ENCODE measurements around the gene SRPRB.

- PRO-cap = no peak
- RAMPAGE, long total RNA, 2 experiments = no peak in any of the 2 experiments
Observed at GRCh38 chr3:132658337-132658792, 1.2 kb downstream of the ACAD11 start.

DNA sequence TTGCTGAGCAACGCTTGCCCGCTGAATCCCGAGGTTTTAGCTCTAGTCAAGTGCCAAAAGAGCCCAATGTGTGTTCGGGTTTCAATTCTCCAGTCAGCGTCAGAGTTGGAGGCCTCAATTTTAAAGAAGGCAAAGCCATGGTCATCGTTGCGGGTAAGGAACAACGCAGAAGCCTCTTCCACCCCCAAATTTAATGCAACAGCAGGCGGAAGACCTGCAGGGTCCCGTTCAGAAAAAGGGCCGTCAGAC is 213 bp upstream of the ACAD11 start:
- PRO-cap = bidirectional peak, plus-strand start at position 45 of the sequence, minus-strand start outside the sequence; bidirectional peak, plus-strand start outside the sequence, minus-strand start at position 192 of the sequence
- RAMPAGE, long total RNA, 2 experiments = start-site peak on the minus strand in 2 of 2 experiments, centred at positions 179 to 192 of the sequence, 33 to 37 reads per replicate

DNA sequence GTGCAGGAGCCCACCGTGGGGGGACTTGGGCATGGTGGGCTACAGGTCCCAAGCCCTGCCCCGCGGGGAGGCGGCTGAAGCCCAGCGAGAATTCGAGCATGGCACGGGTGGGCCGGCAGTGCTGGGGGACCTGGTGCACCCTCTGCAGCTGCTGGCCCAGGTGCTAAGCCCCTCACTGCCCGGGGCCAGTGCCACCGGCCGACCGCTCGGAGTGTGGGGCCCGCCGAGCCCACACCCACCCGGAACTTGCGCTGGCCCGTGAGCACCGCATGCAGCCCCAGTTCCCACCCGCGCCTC is 129.2 kb downstream of the TMEM108 start:
- PRO-cap = unidirectional peak, plus-strand start at position 198 of the sequence
- RAMPAGE, long total RNA, 2 experiments = no peak in any of the 2 experiments

DNA sequence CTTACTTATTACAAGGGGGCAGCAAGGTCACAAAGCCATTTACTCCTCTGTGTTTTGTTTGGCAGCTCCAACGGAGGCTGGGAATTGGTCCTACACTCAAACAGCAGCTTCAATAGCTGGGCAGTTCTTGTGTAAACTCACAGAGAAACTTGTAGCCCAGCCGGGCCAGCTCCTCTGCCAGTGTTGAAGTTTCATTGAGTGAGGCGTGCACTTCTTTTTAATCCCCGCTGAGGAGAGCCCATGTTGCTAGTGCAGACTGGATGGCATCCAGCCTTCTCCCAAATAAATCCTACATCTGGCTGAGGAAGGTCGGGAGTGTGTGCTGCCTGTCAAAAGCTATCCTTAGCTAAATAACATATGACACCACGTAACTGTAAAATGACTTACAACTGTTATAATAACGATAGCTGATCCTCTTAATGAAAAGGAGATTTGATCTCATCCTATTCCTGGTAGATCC is 59.6 kb downstream of the BFSP2 start:
- PRO-cap = no peak
- RAMPAGE, long total RNA, 2 experiments = no peak in any of the 2 experiments

DNA sequence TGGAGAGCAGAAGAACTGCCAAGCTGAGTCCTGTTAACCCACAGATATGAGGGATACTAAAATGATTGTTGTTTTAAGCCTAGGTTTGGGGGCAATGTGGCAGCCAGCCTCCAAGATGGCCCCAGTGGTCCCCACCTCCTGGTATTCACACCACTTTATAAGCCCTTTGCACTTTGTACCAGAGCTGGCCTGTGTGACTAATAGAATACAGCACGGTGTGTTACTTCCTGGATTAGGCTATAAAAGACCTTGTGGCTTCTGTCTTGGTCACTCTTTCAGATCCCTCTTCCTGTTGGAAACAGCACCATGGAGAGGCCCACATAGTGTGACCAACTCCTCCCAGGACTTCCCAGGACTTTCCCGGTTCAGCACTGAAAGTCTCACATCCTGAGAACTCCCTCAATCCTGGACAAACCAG is 32.4 kb upstream of the CDV3 start:
- PRO-cap = no peak
- RAMPAGE, long total RNA, 2 experiments = no peak in any of the 2 experiments

- PRO-cap = no peak
- RAMPAGE, long total RNA, 2 experiments = no peak in any of the 2 experiments
Observed at GRCh38 chr3:133750308-133750694, 4.1 kb downstream of the TF start.

- PRO-cap = no peak
- RAMPAGE, long total RNA, 2 experiments = no peak in any of the 2 experiments
Observed at GRCh38 chr3:133753404-133753905, 7.3 kb downstream of the TF start.

DNA sequence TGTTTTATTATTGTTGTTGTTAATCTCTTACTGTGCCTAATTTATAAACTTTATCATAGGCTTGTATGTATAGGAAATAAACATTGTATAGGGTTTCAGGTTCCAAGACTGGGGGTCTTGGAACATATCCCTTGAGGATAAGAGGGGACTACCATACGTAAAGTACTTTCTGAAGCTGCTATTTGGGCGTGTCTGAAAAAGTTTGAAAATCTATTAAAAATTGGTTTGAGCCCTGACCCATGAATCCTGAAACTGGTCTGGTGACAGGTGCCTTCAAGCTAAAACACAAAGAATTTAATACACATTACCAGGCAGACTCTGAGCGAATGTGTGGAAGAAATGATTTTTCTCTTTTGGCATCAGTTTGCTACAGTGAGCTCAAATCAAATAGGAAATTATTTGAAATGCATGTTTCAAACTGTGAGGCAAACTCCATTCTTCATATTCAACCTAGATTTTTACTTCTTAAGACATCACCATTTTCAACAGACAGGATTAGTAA is 16.4 kb downstream of the TF start:
- PRO-cap = no peak
- RAMPAGE, long total RNA, 2 experiments = no peak in any of the 2 experiments

DNA sequence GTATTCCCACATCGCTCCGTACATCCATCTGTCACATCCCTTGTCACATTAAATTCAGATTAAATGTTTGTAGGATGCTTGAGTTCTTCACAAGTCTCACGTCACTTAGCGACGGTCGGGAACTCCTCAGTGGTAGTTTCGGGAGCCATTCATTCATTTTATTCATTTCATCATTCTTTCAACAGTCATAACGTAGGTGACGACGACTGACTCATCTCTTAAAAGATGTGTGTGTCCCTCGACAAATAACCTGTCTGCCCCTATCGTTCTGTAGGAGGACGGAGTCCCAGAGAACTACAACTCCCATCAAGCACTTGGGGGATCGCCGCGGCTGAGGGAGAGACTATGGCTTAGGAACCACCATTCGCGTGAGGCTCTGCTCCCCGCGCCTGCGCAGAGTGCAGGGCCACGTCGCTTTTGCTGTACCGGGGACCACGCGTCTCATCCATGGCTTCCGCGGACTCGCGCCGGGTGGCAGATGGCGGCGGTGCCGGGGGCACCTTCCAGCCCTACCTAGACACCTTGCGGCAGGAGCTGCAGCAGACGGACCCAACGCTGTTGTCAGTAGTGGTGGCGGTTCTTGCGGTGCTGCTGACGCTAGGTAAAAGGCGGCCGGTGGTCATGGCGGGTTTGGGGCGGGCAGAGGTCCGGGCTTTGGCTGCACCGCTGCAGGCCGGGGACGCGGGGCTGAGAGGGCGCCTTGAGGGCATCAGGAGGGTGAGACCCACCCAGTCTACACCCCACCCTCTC is at the start of gene SRPRB:
Gene SRPRB (plus strand): TSS at position 414 of the 750 bp plus-strand sequence.
- PRO-cap = bidirectional peak, plus-strand start at position 414 of the sequence, minus-strand start at position 131 of the sequence
- RAMPAGE, long total RNA, 2 experiments = start-site peak on the plus strand in 2 of 2 experiments, centred at position 426 of the sequence, 487 to 695 reads per replicate

- PRO-cap = no peak
- RAMPAGE, long total RNA, 2 experiments = no peak in any of the 2 experiments
Observed at GRCh38 chr3:133819528-133820435, 14.2 kb downstream of the SRPRB start.

DNA sequence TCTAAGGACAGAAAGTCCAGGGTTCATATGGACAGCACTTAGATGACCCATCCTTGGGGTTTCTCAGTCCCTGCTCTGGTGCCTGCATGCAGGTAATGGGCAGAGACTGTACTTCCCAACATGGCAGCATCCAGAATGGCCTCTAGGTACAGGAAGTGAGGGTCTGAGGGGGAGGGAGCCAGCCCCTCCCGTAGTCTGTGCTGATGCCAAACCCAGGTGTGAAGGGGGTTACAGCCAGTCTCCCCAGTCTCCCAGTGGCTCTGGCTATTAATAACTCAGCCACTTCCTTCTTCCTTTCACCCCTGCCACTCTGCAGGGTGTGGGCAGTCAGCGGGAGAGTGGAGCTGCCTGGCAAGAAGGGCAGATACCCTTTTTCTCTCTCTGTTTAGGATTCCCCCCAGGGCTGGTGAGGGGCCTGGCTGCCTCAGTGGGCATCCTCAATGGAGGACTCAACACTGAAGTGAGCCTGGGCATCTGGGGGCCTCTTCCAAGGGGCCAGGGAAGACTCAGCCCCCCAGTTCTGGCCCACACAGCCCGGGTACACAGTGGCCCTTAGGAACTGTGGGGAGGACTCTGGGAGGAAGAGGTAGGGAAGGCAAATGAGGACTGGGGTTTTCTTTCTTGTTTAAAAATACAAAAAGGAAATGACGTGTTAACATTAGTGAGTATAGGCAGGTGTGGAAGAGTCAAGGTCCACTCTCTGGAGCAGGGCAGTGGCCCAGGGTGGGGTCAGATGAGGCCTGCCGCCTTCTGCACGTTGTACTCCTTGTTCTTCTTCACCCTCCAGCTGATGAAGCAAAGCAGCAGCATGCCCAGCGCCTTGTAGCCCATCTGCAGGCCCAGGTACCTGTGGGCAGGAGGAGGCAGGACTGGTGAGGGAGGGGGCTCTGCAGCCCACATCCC is 38.6 kb upstream of the RAB6B start:
- PRO-cap = no peak
- RAMPAGE, long total RNA, 2 experiments = no peak in any of the 2 experiments

- PRO-cap = no peak
- RAMPAGE, long total RNA, 2 experiments = no peak in any of the 2 experiments
Observed at GRCh38 chr3:133957113-133957674, 61.5 kb upstream of the RAB6B start.

GRCh38 chr3:133992443-133992802 is 37.3 kb downstream of the SLCO2A1 start:
- PRO-cap = no peak
- RAMPAGE, long total RNA, 2 experiments = no peak in any of the 2 experiments

GRCh38 chr3:134066949-134067561 is 37.3 kb upstream of the SLCO2A1 start:
- PRO-cap = no peak
- RAMPAGE, long total RNA, 2 experiments = no peak in any of the 2 experiments

- PRO-cap = no peak
- RAMPAGE, long total RNA, 2 experiments = no peak in any of the 2 experiments
Observed at GRCh38 chr3:134328103-134328563, 46.1 kb downstream of the AMOTL2 start.

DNA sequence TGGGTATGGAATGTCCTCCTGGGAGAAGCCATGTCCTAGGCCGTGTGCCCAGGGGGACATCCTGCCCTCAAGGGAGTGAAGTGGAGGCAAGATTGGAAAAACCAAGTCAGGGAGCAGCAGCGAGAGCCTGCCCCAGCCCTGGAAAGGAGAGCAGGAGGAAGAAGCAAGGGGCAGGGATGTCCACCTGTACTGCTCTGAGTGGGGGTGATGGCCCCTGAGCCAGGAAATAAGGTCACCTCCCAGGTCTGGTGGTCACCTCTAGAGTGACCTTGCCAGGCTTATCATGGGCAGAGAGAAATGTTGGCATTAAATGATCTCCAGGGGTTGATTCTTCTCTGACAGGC is 37.6 kb downstream of the KY start:
- PRO-cap = no peak
- RAMPAGE, long total RNA, 2 experiments = no peak in any of the 2 experiments

DNA sequence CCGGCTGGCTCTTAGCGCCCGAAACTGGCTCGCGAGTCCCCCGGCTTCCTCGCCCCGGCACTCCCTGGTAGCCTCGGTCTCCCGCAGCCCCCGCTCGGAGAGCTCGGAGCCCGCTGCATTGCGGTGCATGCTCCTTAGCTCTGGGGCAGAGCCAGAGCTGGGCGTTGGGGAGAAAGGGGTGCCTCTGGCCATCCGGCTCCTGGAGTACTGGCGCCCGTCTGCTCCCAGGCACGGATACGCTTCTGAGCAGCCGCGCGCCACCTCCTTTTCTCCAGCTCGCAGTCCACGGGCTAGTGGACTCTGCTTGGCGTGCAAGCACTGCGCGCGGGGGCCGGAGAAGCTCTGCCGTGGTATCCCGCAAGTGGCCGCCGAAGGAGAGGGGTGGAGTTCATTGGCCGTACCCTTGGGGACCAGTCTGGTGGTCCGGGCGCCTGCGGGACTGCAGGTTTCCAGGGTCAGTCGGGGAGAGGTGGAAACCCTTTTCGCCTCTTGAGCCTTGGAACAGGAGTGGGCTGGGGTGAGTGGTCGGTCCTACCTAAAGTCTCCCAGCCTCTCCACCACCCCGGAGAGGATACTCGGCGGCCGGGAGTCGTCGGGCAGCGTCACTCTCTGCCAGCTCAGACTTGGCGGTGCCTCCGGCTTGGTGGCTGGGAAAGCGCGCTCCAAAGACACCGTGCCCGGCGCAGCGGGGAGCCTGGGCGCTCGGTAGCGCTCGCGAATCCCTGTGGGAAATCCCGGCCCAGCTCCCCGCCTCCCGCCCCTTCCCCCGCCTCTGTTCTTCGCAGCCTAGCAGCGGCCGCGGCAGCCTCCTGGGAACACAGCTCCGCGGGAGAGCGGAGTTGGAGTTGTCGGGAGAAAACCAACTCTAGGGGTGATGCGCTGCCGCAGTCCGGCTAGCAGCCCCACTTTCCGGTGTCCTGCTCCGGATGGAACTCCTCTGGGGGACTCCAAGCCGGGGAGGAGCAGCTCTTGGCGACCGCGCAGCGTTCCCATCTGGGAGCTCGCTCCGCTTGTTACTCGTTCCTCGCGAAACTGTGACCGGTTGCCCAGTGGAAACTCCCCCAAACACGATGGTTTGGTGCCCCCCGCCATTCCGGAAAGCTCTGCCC is 1.2 kb downstream of the EPHB1 start:
- PRO-cap = no peak
- RAMPAGE, long total RNA, 2 experiments = no peak in any of the 2 experiments

DNA sequence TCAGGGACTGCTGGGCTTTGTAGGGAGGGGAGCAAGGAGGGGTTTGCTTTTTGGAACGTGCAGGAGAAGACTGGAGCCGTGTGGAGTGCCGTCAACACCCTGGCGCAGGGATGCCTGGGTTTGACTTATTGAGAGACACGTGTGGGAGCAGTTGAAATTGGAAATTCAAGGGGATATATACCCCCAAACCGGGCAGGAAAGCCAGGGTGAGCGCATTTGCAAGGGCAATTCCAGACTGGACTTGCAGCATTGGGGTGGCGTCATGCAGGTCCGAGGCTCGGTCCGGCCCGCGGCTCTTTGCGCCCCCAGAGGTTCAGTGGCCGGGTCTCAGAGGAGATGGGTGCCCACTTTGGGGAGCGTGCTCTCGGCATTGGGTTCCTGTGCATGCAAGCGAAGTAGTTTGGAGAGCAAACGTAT is 2.1 kb downstream of the EPHB1 start:
- PRO-cap = no peak
- RAMPAGE, long total RNA, 2 experiments = no peak in any of the 2 experiments

GRCh38 chr3:134809781-134810890 is 15.1 kb downstream of the EPHB1 start:
- PRO-cap = no peak
- RAMPAGE, long total RNA, 2 experiments = no peak in any of the 2 experiments

DNA sequence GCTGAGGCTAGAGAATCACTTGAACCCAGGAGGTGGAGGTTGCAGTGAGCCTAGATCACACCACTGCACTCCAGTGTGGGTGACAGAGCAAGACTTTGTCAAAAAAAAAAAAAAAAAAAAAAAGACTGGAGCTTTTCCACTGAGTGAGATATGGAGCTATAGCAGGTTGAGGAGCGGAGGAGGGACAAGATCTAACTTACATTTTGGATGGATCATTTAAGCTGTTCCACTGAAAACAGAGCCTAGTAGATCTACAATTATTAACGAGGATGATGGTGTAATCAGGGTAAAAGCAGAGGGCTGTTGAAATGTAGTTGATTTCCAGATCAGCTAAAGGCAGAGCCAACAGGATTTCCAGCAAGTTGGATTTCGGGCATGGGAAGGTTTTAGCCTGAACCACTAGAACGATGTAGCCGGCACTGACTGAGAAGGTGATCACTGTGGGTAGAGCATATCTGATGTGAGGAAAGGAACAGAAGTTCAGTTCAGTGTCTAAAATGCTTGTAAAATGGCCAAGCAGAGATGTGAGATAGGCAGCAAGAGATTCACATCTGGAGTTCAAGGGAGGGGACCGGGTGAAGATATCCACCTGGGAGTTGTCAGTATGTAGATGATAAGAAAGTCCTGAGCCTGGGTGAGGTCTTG is 360.8 kb downstream of the EPHB1 start:
- PRO-cap = no peak
- RAMPAGE, long total RNA, 2 experiments = no peak in any of the 2 experiments

Data from body of pancreas (tissue), 2 donors.